Colonic mucosa (tissue), 1 donor: ENCODE data around the genes RPL10 and ATP6AP1.

DNA sequence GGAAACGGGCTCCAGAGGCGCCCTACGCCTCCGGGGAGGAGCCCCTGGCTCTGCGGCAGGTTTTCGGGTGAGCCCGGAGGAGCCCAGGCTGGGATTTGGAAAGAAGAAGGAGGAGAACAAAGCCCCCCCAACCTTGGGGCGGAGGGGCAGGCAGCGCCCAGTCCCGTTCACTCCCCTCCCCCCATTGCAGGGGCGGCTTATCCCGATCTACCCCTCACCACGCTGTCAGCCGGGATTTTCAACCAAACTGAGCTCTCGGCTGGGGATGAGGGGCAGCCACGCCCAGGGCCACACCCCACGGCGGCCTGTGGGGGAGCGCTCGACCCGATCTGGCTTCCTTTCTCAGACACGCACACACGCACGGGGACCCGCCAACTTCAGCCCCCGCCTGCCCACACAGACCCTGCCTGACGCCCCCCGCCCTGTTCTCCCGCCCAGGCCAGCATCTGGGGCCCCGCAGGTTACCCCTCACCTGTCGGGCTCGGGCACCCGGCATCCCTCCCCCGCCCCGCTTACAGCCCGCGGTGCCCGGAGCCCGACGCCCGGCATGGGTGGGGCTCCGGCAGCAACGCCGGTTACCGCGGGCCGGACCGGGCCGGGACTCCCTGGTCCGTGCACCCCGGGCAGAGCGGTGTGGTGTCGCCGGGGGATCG lies 477 bp downstream of the L1CAM start:
- PRO-cap: no peak

- PRO-cap: no peak
Observed at GRCh38 chrX:153886716-153887654, 1.0 kb upstream of the L1CAM start.

DNA sequence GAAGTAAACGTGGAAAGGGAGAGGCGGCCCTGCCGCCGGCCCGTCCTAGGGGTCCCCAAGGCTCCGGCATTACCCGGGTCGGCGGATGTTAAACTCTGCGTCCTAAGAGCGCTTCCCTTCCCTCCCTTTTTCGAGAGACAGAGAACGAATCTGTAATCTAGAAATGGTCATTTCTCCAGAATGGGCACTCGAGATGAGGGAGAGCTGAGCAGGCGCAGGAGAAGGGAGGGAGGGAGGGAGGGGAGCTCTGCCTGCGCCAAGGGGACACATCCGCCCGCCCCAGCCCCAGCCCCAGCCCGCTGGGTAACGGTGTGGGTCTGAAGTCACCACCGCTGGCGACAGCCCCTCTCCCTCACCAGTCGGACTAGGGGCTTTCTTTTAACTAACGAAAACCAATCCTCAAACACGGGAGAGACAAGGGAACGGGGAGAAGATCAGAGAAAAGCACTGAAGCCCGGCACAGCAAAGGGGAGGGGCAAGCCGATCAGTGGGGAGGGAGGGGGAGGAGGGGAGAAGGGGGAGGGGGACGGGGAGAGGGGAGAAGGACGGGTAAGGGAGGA lies 1.6 kb downstream of the HCFC1 start:
- PRO-cap: bidirectional peak, plus-strand start at position 288 of the sequence, minus-strand start at position 182 of the sequence; bidirectional peak, plus-strand start outside the sequence, minus-strand start at position 449 of the sequence

GRCh38 chrX:153970897-153971668 lies 535 bp downstream of the HCFC1 start:
- PRO-cap: bidirectional peak, plus-strand start at chrX:153971278, minus-strand start at chrX:153971202; unidirectional peak, minus-strand start at chrX:153971599

DNA sequence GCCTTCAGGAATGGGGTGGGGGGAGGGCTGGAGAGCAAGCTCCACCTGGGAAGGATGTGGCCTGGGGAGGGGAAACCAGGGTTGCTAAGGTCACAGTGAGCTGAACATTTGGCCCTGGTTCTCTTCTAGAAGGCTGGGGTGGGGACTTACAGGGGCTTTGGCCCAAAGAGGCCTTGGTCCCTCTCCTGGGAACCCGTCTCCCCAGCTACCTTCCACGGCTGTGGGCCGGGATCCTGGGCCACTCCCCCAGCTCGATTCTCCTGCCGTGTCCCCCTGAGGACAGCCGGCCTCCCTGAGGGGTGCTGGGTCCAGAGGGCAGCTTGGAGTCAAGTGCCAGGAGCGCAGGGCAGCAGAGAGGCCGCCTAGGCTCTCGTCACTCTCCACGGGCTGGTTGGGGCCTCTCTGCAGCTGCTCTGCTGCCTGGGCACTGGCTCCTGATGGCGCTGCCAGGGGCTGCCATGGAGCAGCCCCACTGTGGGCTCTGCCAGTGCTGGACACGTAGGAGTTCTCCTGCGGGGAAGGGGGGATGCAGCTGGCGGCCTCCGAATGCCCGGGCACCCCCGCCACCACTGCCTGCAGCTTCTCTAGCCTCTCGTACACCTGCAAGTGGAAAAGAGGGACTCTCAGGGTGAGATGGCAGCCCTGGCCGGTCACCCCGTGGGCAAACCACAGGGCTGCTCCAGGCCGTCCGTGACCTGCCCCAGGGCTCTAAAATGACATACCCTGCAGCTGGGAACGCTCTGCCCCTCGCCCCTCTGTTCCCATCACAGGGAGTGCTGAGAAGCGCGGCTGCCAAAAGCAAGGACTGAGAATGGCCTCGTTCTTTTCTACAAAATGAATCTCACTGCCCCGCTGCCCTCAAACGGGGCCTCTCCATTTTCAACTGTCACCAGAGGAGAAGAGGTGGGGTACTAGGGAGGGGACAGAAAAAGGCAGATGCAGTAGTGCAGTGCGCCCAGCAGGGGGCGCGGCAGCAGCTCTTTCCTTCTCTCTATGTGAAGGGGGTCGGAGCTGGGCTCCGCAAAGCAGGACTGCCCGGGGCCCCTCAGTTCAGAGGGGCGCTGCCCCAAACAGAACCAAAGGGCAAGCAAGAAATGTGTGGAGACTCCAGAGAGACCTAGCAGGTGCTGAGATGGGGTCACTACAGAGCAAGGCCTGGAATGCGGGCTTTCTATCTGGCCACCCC lies 6.5 kb downstream of the IRAK1 start:
- PRO-cap: unidirectional peak, plus-strand start at position 1,028 of the sequence

- PRO-cap: no peak
Observed at GRCh38 chrX:154015309-154015942, 4.3 kb downstream of the IRAK1 start.

DNA sequence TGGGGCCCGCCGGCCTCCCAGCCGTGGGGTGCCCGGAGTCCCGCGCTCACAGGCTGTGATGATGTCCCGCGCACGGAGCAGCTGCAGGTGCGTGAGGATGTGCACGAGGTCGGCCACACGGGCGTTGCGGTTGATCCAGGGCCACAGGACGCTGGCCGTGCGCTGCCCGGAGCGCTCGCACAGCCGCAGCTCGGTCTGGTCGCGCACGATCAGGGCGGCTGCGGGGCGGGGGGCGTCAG lies 402 bp downstream of the IRAK1 start:
- PRO-cap: no peak

GRCh38 chrX:154040096-154040712 lies 20.5 kb upstream of the IRAK1 start:
- PRO-cap: no peak

- PRO-cap: no peak
Observed at GRCh38 chrX:154083115-154083863, 14.2 kb downstream of the MECP2 start.

- PRO-cap: no peak
Observed at GRCh38 chrX:154361877-154362761, 12.3 kb downstream of the FLNA start.

DNA sequence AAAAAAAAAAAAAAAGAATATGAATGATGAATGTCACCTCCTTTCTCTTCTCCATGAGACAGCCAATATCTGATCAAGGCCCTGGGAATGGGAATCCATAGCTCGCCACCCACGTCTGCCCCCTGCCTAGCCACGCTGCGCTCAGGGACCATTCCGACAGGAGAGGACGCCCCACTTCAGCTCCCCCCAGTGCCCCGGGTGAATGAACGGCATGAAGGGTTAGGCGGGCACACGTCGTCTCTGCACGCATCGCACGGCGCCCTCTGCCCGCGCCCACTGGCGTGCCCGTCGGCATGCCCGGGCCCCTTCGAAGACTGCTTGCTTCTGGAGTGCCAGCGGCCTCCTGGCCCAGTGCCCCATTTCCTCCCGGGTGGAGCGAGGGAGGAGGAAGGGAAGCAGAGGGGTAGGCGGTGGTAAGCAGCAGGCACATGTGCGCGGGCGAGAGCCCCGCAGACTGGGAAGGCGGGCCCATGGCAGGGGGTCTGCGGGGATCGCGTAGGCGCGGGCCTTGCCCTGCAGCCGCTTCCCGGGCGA lies 1.2 kb upstream of the EMD start:
- PRO-cap: bidirectional peak, plus-strand start at position 398 of the sequence, minus-strand start at position 316 of the sequence

DNA sequence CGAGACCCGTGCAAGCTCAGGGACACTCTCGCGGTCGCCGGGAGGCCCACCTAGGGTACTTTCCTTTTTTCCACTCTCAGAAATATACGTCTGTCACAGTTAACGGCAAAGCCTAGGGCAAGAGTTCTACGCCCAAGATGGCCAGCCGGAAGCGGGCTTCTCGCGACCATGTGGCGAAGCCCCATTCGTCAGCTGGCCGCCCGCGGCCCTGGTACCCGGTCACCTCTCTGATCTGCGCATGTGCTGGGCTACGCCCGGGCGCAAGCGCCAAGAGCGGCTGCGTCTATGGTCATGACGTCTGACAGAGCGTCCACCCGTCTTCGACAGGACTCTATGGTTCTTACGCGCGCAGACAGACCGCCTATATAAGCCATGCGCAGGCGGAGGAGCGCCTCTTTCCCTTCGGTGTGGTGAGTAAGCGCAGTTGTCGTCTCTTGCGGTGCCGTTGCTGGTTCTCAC lies at the start of gene RPL10:
Gene RPL10 (plus strand): TSS at position 393 of the 459 bp plus-strand sequence.
- PRO-cap: bidirectional peak, plus-strand start at position 393 of the sequence, minus-strand start at position 210 of the sequence

DNA sequence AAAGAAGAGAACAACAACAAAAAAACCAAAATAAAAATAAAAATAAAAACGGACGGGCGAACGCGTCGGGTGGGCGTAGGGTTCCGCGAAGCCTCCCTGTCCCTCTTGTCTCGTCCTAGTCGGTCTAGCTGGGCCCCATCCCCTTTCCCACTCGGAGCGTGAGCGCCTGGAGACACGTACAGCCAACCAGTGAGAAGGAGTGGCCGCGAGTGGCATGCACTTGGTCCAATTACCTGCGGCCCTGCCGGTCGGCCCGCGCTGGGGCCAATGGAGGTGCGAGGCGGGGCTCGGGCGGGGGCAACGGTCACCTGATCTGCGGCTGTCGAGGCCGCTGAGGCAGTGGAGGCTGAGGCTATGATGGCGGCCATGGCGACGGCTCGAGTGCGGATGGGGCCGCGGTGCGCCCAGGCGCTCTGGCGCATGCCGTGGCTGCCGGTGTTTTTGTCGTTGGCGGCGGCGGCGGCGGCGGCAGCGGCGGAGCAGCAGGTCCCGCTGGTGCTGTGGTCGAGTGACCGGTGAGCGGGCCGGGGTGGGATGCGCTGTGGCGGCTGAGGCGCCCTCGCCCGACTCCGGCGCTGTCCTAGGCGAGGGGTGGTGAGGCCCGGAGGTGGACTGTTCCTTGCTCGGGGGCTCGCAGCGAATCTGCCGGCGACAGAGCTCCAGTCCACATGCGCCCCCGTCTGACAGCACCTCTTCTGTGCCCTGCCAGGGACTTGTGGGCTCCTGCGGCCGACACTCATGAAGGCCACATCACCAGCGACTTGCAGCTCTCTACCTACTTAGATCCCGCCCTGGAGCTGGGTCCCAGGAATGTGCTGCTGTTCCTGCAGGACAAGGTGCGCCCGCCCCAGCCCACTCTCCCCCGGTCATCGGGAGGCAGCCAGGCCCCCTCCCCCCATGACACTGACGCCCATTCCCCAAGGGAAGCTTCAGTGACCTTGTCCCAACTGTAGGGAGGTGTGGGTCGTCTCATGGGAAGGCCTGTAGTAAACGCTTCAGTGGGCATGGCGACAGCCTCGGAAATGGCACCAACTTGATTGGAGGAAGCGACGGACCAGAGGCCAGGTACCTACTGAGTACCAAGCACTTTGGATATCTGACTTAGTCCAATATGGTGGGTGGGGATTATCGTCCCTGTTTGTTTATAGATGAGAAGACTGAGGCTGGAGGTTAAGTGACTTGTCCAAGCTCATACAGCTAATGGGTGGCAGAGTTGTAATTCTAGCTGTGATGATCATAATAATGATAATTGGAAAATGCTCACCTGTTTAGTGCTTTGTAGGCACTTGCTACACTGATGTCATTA lies at the start of gene ATP6AP1:
Gene ATP6AP1 (plus strand): TSS at position 339 of the 1,306 bp plus-strand sequence.
- PRO-cap: bidirectional peak, plus-strand start at position 339 of the sequence, minus-strand start at position 153 of the sequence

DNA sequence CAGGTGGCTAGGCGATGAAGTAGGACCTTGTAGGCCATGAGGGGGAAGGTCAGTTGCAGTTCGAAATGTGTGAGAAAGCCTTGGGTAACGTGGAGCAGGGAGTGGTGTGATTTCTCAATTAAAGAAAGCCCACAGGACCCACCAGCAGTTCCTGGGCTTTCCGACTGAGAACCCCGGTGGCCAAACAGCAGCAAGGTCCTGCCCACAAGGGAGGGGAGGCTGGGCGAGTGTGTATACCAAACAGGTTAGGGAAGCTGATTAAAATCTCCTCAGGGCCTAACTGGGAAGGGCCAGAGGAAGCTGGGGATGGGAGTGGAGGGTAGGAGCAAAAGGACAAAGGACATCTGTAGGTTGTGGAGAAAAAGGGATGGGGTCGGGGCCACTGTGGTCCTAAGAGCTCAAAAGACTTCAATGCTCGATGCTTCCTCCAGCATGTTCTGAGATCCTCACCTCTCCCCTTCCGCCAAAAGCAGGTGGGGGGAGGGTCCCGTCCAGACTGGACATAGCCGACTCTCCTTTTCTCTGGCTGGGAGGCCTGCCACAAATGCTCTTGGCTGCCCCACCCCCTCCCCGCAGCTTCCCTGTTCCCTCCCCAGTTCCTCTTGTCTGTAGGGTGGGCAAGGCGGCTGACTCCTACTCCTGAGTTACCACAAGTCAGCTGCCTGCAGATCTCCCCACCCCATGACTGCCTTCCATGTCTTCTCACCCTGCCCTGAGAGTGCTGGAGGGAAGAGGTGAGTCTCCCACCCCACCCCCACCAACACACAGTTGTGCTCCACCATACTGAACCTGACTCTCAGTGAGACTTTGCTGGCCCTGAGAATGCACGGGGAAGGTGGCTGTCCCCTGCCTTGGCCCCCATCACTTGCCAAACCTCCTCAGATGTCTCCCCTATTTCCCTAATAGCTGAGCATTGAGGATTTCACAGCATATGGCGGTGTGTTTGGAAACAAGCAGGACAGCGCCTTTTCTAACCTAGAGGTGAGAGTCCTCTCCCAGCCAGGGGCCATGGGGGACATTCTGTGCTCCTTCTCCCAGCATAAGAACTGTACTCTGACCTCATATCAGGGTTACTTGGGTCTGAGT lies 2.8 kb downstream of the ATP6AP1 start:
- PRO-cap: unidirectional peak, minus-strand start at position 439 of the sequence; unidirectional peak, minus-strand start at position 604 of the sequence

- PRO-cap: no peak
Observed at GRCh38 chrX:154476404-154477093, 2.5 kb downstream of the LAGE3 start.

DNA sequence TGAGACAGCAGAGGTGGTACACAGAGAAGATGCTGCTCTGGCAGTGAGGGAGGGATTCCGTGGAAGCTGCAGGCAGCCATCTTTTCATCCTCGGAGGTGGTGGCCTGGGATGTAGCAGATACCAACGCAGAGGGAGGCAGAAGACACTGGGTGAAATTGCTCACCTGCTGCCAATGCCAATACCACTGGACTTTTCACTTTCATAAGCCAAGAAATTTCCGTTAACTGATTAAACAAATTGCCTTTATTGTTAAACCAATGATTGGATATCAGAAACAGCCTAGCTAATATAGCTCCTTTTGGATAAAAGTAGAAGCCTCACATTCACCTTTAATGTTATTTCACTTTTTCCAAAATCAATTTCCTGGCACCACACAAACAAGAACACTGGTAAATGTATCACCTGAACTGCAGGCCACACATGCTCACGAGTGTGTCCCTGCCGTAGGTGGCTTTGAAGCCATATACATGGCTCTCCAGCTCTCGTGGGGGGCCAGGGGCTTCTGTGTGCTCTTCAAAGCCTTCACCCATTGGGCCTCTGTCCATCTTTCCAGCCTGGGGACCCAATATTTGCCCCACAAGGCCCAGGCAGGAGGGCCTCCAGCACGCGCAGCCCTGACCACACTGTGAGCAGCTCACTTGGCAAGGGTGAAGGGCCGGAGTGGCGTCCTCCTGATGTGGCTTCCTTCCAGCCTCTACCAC lies 2.5 kb downstream of the UBL4A start:
- PRO-cap: no peak

DNA sequence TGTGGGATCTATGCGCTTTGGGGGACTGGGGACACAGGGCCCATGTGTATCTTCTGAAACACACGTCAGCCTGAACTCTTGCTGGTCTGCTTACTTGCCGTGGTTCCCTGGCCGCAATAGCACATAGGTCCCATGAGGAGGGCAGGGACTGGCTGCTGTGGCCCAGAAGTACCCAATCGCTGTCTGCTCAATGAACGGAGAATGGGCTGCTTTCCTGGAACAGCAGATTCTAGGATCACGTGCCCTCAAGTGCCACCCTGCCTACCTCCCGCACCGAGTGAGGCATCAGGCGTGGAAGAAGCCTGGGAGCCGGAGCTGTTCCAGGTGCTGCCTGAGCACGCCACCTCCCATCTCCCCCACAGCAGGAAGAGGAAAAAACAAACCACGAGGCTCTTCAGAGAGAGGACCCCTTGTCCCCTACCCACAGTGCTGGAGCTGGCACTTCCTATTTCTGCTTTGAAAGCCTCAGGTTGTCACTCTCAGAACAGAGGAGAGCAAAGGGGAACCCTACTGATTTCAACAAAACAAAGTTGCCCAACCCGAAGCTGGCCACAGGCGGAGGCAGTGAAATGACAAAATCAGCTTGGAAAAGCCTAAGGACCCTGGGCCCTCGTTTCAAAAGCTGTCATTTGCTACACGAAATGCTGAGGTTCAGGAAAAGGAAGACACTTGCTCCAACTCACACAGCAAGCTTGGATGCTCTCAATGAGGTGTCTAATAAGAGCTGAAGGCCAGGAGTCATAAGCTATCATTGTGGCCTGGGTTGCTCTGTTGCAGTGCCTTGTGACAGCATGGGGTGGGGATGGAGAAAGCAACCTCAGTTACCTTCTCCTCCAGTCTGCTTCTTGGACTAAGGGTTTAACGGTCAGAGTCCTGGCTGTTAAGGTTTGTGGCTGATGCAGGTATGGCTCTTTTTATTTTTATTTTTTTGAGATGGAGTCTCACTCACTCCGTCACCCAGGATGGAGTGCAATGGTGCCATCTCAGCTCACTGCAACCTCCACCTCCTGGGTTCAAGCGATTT lies 3.6 kb downstream of the G6PD start:
- PRO-cap: no peak

- PRO-cap: no peak
Observed at GRCh38 chrX:154735501-154736103, 15.3 kb downstream of the GAB3 start.

- PRO-cap: no peak
Observed at GRCh38 chrX:154748921-154749839, 1.7 kb downstream of the GAB3 start.

GRCh38 chrX:154802104-154802531 lies 3.2 kb downstream of the MPP1 start:
- PRO-cap: no peak